Gastrocnemius medialis (tissue), 3 donors: Measurements from ENCODE around the genes P2RX3, ZDHHC5, SELENOH and OR5B12.

GRCh38 chr11:57337982-57338425 is at the start of gene P2RX3:
TSS of gene P2RX3 (plus strand) at chr11:57338352.
- PRO-cap = no peak
- RAMPAGE, long total RNA, 3 experiments = no peak in any of the 3 experiments

DNA sequence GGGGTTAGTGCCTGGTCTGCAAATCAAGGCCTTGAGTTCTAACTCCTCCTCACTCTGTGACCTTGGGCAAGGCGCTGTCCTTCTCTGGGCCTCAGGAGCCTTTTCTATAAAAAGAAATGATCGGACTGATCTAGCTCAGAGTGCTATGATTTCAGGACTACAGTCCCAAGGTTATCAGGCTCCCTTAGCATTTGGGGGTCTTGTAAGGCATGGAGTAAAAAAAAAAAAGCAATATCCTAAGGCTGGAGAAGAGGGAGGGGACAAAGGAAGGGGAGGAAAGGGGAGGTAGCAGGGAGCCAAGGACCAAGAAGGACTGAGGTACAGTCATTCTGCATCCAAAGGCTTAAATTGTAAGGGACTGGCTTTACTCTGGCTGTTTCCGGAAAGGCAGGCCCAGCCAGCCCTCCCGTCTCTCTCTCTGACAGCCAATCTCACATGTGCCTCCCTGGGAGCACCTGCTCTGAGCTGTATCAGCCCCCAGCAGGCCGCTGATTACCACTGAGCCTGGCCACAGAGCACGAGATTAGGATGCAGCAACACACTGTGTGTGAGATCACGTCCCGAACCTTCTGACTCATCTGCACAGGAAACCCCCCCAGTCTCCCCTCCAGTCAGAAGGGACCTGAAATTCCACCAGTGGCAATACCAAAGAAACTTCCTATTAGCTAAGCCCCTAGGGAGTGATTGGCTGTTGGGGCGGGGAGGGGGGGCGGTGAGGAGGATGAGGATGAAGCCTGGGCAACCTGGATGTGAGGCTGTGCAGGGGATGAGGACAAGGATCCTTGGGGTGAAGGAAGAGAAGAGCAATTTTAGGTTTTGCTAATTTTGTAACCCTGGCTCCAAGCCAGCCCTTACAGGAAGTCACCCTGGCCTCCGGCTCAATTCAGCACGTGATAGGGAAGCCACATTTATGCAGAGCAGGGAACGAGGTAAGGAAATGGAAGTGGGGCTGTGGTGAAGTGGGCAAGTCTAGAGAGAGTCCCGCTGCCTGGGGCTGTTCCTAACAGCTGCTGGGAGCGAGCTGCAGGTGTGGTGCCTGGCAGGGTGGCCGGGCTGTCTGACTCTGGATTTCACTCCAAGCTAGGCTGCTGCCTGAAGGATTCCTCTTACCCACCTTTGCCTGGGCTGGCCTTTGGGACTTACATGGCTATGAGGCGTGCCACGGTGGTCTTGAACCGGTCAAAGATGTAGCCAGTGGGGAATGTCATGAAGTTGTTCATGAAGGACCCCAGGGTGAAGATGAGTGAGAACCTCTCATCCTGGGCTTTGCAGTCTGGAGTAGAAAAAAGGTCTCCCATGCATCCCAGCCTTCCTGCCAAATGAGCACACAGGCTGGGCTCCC is 2.1 kb downstream of the SLC43A3 start:
- PRO-cap = no peak
- RAMPAGE, long total RNA, 3 experiments = no peak in any of the 3 experiments

DNA sequence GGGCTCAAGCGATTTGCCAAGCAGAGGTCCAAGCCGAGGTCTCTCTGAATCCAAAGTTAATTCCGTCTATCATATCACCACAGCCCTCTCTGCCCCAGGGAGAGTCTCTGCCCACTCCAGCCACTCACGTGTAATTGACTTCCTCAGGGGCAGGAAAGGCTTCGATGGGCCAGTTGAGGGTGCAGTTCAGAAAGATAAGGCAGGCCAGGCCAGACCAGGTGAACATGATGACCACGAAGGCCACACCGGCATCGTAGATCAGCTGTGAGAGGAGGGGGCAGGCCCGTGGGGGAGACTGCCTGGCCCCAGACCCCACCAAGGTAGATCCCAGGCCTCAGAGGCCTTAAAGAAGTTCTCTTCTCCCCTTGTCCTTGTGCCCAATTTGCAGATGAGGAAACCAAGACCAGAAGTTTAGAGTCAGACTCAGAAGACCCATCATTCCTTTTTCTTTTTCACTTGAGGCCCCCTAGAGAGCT is 19.6 kb downstream of the SLC43A1 start:
- PRO-cap = no peak
- RAMPAGE, long total RNA, 3 experiments = no peak in any of the 3 experiments

DNA sequence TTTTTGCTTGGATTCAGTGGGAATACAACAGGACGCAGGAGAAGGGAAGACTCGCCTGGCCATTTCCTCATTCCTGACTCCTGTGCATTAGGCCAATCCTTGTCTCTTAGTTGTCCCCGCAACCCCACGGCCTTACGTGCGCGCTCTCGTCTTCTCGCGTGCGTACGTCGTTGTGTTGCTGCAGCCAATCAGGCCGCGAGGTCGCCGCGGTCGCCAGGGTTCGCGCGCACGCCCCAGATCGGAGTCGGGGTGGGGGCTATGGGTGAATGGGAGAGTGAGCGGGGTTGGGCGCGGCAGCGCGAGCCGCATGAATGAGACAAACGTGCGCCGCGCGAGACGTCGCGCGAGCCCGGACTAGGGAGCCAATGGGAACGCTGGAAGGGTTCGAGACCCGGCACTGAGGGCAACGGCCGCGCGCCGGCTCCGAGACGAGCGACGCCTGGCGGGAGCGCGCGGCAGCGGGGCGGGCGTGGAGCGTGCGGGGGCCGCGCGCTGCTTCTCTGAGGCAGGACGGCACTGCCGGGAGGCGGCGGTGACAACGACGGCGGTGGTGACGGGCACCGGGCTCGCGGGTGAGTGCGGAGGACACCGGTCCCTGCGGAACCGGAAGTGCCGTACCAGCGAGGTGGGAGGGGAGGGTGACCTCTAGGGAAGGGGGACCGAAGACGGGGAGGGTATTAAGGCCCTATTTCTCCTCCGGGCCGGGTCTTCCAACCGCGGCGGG is at the start of gene ZDHHC5:
ZDHHC5 (plus strand) TSS at position 499 of the 724 bp plus-strand sequence.
- PRO-cap = bidirectional peak, plus-strand start at position 187 of the sequence, minus-strand start at position 79 of the sequence; bidirectional peak, plus-strand start at position 458 of the sequence, minus-strand start at position 611 of the sequence
- RAMPAGE, long total RNA, 3 experiments = no peak in any of the 3 experiments

GRCh38 chr11:57668340-57668863 is 488 bp downstream of the ZDHHC5 start:
- PRO-cap = no peak
- RAMPAGE, long total RNA, 3 experiments = no peak in any of the 3 experiments

DNA sequence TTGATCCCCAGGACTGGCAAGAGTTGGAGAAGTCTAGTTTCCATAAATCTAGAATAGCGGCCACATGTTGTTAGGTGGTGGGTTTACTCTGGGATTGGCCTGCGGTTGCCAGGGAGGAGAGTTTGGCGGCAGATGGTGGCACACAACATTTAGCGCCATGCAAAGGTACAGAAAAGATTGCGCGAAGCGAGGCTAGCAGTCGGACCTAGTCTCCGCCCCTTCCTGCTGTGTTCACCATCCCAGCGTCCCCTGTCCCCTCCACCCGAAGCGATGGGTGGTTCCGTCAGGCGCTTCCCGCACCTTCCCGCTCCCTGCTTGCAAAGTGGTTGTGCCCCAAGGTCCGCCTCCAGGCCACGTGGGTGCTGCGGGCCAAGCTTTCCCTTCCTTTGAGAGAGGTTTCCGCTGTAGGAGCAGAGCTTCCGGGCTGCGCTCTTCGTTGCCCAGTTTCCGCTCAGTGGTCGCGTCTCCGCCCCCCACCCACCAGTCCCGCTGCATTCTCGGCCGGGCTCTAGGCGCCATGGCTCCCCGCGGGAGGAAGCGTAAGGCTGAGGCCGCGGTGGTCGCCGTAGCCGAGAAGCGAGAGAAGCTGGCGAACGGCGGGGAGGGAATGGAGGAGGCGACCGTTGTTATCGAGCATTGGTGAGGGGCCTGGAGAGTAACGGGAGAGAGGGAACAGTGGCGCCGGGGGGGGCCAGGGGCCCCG is at the start of gene SELENOH:
SELENOH (plus strand) TSS at position 413 of the 703 bp plus-strand sequence.
- PRO-cap = bidirectional peak, plus-strand start at position 405 of the sequence, minus-strand start at position 207 of the sequence
- RAMPAGE, long total RNA, 3 experiments = start-site peak on the plus strand in 3 of 3 experiments, centred at positions 418 to 445 of the sequence, 533 to 1,062 reads per replicate

DNA sequence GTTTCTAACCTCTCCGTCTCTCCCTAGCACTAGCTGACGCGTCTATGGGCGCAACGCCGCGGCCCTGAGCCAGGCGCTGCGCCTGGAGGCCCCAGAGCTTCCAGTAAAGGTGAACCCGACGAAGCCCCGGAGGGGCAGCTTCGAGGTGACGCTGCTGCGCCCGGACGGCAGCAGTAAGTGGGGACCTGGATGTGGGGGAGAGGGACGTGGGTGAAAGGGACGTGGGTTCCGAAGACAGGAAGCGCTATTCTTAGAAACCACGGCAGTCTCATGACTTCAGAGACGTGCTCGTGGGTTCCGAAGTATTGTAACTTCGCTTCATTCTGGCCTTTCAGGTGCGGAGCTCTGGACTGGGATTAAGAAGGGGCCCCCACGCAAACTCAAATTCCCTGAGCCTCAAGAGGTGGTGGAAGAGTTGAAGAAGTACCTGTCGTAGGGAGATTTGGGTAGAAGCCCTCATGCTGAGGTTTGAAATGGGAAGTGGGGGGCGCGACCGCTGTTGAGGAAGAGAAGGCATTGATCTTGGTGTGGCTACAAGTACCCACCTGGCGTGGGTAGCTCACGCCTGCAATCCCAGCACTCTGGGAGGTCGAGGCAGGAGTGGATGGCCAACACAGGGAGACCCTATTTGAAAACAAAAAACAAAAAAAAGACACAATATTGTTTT is 624 bp downstream of the SELENOH start:
- PRO-cap = bidirectional peak, plus-strand start at position 321 of the sequence, minus-strand start at position 243 of the sequence
- RAMPAGE, long total RNA, 3 experiments = no peak in any of the 3 experiments

- PRO-cap = no peak
- RAMPAGE, long total RNA, 3 experiments = no peak in any of the 3 experiments
Observed at GRCh38 chr11:57792821-57793519, 31.4 kb downstream of the CTNND1 start.

DNA sequence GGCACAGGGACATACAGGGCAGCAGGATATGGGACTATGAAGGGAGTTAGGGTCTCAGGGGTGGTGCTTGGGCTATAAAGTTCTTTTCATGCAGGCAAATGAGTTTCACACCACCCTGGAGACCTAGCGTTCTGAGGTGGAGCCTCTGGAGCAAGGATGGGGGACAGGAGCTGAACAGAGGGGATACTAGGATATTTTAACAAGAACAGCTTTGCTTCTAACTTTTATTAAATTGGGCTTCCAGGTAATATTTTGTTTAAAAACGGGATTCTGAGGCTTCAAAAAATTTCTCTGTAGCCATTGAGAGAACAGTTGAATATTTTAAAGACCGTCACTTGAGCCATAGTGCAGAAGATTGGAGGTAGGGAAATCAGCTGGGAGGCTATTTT is 71.5 kb downstream of the CTNND1 start:
- PRO-cap = no peak
- RAMPAGE, long total RNA, 3 experiments = no peak in any of the 3 experiments

DNA sequence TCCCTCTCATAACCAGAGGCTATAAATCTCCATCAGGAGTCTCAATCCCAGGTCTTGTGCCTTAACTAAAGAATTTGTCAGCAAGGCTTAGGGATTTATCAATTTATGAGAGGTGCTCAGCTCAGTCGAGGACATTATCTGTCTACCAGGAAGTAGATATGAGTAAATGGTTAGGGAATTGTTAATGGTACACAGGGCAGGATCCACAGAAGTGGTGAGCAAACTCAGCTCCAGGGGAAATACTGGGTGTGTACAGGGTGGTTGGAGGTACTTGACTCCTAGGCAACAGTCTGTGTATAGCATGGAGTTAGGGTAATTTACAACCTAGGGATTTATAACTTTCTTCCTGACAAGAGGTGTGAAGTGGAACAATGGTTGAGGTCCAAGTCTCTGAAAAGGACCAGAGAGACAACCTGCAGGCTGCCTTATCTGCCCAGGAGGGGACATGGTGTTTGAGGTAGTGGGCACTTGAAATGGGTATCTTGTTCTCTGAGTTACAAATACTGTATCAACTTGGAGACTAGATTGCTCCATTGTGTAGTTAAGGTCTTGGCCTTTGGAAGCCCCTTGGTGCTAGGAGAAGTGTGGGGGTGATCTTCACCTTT is 123.3 kb upstream of the OR9Q1 start:
- PRO-cap = no peak
- RAMPAGE, long total RNA, 3 experiments = no peak in any of the 3 experiments

GRCh38 chr11:58004449-58005203 is 19.1 kb upstream of the OR9Q1 start:
- PRO-cap = no peak
- RAMPAGE, long total RNA, 3 experiments = no peak in any of the 3 experiments

GRCh38 chr11:58442171-58442544 is at the start of gene OR5B12:
TSS of gene OR5B12 (minus strand) at chr11:58442236.
- PRO-cap = no peak
- RAMPAGE, long total RNA, 3 experiments = no peak in any of the 3 experiments

- PRO-cap = no peak
- RAMPAGE, long total RNA, 3 experiments = no peak in any of the 3 experiments
Observed at GRCh38 chr11:58525377-58525602, 17.4 kb upstream of the OR5B21 start.

GRCh38 chr11:58927205-58928067 is 11.9 kb upstream of the GLYATL1 start:
- PRO-cap = no peak
- RAMPAGE, long total RNA, 3 experiments = no peak in any of the 3 experiments

GRCh38 chr11:59175638-59176054 is 3.7 kb downstream of the DTX4 start:
- PRO-cap = no peak
- RAMPAGE, long total RNA, 3 experiments = no peak in any of the 3 experiments

DNA sequence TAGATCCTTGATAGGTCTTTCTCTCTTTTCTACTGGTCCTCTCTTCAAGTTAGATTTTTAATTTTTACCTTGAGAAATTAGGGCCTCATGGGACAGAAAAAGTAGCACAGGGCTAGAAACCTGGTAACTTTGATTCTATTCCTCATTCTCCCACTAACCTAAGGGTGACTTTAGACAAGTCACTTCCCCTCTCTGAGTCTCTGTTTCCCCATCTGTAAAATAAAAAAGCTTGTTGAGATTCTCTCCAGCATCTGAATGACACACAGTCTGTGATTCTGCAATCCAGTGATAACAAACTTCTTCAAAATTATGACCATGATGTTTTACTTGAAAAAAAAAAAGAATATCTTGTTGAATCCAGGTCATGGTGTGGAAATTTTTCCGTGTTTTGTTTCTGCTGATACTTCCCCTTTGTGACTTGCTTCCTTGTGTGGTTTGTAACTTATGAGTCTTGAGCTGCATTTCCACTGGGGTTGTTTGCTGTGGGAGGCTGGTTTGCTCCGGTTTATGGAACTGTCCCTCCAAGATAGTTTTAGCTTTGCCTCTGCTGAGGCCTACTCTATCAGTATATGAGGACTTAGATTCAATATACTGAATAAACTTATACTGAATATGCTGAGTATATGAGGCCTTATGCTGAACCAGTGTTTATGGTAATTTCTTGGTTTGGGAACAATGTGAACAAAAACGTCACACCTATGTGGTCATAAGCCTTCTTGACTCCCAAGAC is 9.9 kb upstream of the MPEG1 start:
- PRO-cap = no peak
- RAMPAGE, long total RNA, 3 experiments = no peak in any of the 3 experiments

- PRO-cap = no peak
- RAMPAGE, long total RNA, 3 experiments = no peak in any of the 3 experiments
Observed at GRCh38 chr11:59254191-59254667, 41.5 kb upstream of the MPEG1 start.

- PRO-cap = no peak
- RAMPAGE, long total RNA, 3 experiments = no peak in any of the 3 experiments
Observed at GRCh38 chr11:59581329-59582117, 34.1 kb downstream of the OSBP start.

- PRO-cap = no peak
- RAMPAGE, long total RNA, 3 experiments = no peak in any of the 3 experiments
Observed at GRCh38 chr11:59603728-59604107, 11.9 kb downstream of the OSBP start.

DNA sequence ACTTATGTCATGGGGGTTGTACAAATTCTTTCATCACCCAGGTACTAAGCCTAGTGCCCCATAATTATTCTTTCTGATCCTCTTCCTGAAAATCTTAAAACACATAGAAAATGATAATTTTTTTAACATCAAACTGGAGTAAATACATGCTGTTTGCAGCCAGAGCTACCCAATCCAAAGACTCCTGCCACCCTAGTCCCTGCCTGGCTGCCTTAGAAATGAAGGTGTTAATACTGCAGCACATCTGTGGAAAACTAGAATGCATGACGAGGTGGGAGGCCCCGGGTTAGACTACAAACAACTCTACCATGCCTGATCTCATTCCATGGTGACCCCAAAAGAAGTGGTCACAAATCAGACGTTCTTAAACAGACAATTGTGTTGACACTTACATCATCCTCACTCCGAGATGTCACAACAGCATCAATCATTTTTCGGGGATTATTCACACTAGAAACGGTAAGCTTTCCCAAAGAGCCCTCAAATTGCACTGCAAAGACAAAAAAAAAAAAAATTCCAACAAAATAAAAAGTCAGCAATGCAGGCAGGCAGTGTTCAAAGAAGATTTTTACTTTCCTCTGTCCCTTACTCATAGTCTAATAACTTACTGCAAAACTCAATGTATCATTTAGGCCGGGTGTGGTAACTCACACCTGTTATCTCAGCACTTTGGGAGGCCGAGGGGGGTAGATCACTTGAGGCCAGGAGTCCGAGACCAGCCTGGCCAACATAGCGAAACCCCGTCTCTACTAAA is 17.5 kb downstream of the PATL1 start:
- PRO-cap = no peak
- RAMPAGE, long total RNA, 3 experiments = no peak in any of the 3 experiments